ENCODE measurements around a stretch of chr6.

GRCh38 chr6:2369962-2370442 lies 124.6 kb upstream of the GMDS start:
- PRO-cap = no peak

GRCh38 chr6:2480564-2481011 lies 235.2 kb upstream of the GMDS start:
- PRO-cap = no peak

DNA sequence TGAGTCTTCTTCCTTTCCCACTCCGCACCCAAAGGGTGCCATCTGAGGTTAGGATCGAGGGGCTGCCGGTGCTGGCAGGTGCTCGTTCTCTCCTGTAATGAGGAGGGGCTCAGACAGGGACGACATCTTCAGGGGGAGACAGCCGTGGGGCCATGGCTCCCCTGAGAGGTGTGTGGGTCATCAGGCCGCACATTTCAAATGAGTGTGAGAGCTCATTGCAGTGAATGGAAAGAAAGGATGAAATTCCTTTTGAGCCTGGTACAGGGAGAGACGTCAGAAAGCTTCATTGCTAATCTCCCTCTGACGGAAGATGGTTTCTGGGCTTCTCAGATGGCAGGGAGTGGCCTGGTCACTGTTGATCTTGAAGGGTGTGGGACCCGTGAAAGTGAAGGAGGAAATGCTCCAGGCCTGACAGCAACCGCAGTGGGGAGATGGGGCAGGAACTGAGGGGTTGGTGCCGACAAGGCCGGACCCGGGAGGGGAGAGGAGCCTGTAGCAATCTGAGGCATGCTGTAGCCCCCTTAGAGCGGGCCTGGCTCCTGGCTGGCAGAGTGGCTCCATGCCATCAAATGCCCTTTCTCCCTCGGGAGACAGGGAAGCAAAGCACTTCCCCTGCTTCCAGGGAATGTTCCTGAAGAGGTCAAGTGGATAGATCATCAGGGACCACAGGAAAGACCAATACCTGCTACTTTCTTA lies 127.4 kb downstream of the MYLK4 start:
- PRO-cap = no peak

DNA sequence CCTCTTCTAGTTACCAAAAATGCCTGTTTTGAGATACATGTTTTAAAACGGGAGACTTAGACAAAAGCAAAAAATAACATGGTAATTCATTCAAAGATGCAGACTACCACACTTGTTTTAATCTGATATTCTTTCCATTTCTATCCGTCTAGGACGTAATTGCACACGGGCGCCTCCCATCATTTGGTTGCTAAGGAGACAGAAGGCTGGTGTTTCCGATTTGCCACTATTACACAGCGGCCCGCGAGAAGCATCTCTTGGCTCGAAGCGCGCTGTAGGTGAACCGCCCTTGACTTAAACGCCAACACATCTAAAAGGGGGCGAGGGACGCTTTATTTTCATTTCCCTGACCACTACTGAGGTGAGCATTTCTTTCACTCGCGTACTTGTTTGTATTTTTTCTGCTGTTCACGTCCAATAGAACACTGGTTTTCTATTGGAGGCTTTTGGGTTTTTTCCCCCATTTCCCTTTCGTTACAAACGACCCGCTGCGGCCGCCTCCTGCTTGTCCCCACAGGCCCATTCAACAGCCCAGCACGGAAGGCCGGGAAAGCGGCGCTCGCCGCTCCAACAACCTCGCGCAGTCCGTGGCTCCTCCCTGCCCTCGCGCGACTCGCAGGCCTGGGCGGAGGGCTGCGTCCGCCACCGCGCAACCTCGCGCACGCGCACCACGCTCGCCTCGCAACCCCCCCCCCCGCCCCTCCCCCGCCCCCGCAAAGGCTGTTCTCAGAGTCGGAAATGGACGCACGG lies 520 bp upstream of the WRNIP1 start:
- PRO-cap = unidirectional peak, plus-strand start at position 260 of the sequence; bidirectional peak, plus-strand start outside the sequence, minus-strand start at position 615 of the sequence

DNA sequence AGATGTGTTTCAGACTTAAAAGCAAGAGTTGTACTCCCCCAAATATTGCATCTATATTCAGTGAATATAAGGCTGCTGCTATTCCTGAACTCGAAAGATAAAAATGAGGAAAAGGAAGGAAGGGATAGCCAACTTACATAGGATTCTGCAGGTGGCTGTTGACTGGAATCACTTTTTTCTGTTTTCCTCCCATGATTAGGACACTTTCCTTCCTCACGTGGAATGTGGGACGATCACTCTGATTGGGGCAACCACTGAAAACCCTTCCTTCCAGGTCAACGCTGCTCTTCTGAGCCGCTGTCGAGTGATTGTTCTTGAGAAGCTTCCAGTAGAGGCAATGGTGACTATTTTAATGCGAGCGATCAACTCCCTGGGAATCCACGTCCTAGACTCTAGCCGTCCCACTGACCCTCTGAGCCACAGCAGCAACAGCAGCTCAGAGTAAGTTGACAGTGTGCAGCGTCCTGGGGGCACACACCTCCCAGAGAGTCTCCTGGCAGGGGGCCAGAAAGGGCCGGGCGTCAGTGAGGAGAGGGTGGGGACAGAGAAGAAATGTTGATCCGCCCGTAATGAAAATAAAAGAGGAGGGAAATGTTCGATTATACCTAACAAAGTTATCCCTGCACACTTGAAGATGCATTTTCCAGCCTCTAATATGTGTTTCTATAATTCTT lies 4.9 kb downstream of the WRNIP1 start:
- PRO-cap = unidirectional peak, minus-strand start at position 414 of the sequence

DNA sequence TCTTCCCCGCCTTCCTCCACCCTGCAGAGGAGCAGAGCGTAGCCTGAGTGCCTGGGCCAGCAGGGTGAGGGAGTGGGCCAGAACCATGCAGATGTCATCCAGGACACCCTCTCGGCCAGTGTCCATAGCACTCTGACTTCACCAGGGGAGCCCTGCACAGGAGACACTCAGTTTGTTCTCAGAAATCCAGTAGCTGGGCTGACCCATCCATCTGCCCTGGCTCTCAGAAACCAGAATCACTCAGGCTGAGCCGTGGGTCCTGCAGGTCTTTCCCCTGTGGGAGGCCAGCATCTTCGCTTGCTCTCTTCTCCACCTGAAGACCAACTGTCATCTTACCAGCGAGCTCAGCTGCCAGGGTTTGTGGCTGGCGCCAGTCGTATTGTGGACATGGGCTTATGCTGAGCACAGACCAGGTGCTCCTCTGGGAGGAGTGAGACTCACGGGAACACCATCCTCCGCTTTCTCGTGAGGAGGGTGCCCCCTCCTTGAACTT lies 17.0 kb downstream of the WRNIP1 start:
- PRO-cap = no peak

DNA sequence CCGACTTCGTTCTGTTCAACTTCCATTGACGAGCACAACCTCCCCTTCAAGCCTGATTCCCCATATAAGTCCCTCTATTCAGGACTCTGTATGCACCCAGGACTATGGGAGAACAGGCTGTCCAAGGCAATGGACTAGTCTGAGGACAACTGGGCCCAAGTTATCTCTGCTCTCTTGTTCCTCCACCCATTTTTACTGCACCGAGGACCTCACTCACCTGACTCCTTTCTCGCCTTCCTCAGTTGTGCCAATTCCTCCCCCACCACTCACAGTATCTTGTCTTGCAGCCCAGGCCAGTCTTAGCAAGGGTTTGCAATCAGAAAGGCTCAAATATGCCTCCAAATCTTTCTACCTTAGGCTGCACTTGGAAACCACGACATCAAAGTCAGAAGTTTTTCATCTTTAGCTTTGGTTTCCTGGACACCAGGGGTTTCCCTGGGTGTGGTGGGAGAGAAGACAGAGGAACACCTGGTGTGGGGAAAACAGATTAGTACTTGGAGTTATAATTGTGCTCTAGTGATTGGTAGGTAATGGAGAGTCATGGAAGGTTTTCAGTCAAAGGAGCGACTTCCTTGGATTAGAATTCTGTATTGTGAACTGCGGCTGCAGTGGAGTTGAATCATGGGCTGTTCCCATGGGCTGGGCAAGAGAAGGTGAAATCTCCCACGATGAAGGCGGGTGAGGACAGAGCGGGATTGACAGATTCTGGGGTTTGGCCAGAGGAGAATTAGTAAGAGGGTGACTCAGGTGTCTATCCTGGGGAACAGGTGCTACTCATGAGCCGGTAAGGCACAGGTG lies 32.0 kb downstream of the SERPINB1 start:
- PRO-cap = no peak

DNA sequence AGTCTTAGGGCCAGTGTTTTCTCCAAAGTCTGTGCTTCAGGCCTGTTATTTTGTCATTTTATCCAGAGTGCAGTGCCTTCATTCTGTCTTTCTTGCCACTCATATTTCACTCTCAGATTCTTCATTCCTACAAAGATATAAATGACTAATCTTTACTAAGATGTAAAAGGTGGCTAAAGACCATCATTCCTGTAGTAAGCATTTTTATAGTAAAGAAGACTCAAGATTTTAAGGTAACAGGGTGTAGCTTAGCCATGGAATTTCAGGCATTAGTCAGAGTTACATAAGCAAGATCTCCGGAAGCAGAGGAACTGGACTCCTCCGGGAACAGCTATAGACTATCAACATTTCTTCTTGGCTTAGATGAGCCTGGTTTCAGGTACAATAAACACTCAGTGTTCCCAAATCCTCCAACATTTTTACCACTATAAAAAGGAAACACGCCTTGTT lies 23.8 kb downstream of the SERPINB1 start:
- PRO-cap = no peak

DNA sequence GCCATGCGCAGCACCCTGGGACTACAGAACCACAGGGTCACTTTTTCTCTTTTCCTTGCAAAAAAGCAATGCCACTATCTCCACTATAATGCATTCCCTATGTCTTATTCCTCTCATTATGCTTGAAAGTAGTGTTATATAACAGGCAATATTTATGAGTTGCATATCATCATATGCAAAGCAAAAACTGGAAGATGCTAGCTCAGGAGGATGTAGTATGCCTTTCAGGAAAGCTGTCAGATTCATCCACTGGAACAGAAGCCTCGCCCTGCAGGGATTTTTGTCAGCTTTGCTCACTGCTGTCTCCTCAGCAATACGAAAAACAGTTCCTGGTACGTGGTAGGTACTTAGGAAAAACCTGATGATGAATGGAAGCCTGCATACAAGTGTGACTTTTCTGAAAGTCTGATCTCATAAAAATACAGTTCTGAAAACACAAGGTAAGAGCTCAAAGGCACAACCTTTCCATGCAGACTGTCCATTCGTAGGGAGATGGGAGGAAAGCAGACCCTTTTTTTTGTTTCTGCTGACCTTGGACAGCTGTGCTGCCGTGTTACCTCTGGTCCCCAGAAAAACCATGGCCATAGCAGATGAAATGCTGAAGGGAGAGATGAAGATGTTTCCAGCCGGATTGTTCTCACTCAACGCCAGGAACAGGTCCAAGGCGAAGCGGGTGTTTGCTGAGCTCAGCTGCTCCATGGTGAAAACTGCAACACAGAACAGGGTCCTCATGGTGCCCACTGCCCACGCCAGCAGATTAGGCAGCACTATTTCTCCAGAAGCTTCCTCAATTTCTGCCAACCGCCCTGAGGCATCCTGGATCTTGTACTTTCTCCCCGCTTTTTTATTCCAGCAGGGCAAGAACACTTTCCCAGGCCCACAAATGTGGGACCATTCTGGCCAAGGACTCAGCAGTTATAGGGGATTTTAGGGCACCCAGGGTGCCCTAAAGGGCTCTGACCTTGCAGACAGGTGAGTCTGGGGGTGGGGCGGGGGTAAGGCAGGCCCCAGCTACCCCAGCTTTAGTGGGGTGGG lies 1.5 kb downstream of the SERPINB1 start:
- PRO-cap = no peak

GRCh38 chr6:2848734-2849201 lies 7.1 kb upstream of the SERPINB1 start:
- PRO-cap = bidirectional peak, plus-strand start at chr6:2849065, minus-strand start at chr6:2848914

- PRO-cap = bidirectional peak, plus-strand start at chr6:2863147, minus-strand start at chr6:2862752
Observed at GRCh38 chr6:2862544-2863446, 21.1 kb upstream of the SERPINB1 start.

- PRO-cap = no peak
Observed at GRCh38 chr6:2890141-2890541, 13.0 kb downstream of the SERPINB9 start.

DNA sequence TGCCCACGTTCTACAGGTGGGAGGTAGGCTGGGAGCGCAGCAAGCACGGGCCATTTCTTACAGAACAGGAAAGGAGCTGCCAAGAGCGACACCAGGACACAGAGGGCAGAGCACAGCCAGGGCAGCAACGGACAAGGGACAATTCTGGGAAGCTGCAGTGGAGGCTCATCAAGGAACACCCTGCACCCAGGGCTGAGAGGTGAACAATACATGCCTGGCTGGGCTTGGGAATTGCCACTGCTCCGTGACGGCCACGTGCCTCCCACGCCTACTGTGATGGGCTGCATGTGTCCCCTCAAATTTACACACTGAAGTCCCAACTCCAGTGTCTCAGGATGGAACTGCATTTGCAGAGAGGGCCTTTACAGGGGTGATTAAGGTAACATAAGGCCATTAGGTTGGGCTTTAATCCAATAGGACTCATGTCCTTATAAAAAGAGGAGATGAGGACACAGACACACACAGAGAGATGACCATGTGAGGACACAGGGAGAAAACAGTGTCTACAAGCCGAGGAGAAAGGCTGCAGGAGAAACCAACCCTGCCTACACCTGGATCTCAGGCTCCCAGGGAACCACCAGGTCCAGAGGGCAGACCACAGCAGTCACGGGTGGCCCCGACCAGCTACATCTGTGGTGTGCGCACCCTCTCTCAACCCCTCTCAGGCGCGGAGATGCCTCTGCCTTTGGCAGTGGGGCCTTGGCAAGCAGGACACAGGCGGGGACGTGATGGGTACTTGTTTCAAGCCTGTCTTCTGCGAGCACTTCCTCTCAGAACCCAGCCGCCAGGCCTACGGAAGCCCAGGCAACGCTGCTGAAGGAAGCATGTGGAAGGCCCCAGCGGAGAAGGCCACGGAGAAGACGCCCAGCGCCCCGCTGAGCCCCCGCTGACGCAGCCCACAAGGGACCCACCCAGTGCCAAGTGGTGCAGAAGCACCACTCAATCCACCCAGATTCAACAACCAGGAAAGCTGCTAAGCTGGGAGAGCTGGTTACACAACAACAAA lies 13.3 kb downstream of the SERPINB6 start:
- PRO-cap = no peak

DNA sequence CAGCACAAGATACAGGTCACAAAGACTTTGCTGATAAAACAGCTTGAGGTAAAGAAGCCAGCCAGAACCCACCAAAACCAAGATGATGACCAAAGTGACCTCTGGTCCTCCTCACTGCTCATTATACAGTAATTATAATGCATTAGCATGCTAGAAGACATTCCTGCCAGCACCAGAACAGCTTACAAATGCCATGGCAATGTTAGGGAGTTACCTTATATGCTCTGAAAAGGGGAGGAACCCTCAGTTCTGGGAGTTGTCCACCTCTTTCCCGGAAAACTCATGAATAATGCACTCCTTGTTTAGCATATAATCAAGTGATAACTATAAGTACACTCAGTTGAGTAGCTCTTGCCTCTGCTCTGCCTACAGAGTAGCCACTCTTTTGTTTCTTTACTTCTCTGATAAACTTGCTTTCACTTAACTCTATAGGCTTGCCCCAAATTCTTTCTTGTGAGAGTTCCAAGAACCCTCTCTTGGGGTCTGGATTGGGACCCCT lies 8.8 kb upstream of the SERPINB6 start:
- PRO-cap = no peak

GRCh38 chr6:2989439-2990252 lies 10.0 kb upstream of the NQO2 start:
- PRO-cap = bidirectional peak, plus-strand start at chr6:2989636, minus-strand start at chr6:2989529; bidirectional peak, plus-strand start at chr6:2989933, minus-strand start at chr6:2989677

DNA sequence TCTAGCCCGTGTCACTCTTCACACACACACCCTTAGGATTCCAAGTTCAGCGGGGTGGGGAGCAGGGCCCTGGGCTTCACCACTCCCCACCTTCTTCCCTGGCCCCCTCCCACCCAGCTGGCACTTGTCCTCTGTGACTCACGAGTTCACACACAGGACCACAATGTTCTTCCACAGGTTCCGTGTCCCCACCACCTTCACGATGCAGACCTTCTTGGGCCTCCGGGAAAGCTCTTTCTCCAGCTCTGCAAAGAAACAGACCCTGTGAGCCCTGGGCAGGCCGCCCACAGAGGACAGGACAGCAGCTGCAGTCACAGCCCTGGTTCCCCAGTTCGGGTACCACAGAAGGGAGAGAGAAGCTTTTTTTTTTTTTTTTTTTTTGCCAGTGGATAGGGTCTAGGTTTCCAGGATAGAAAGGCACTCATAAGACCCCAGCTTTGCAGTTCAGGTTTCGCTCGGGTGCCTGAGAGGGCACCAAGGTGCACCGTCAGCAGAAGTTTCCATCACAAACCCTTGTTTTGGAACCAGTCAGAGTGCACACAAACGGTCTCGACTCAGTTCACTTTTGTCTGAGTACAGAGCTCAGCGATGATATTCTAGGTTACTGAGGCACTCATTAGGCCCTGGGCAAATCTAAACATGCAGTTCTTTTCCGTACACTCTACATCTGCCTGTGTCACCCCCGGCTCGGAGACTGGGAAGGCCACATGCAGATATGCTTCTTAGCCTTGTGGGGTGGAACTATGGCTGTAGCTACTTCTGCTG lies 31.1 kb downstream of the PSMG4 start:
- PRO-cap = no peak

DNA sequence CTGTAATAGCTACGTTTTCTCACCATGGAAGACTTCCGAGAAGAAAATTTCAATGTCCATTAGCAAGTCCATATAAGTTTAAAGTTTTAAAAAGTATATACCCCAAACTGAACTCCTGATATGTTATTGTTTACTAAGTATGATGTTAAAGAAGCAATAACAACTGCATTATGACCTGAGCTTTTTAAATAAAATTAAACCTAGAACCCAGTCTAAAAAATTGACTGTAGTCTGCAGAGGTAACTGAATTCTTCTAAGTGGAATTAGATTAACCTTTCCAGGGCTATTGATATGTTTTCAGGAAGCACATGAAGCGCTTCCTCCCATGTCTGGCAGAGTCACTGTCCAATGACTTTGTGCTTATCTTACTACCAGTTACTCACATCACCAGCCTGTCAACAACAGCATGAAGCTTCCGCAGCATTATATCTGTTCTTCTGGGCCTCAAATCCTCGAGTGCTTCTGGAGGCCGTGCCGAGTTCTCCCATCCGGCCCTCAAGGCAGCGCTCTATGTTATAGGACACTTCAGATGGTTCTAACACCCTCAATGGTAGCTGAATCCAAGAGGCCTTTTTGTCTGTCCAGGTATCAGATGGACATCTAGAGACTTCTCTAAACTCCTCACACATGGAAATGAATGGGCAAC lies 33.1 kb downstream of the PSMG4 start:
- PRO-cap = no peak

GRCh38 chr6:3368600-3369232 lies 88.1 kb downstream of the SLC22A23 start:
- PRO-cap = no peak

DNA sequence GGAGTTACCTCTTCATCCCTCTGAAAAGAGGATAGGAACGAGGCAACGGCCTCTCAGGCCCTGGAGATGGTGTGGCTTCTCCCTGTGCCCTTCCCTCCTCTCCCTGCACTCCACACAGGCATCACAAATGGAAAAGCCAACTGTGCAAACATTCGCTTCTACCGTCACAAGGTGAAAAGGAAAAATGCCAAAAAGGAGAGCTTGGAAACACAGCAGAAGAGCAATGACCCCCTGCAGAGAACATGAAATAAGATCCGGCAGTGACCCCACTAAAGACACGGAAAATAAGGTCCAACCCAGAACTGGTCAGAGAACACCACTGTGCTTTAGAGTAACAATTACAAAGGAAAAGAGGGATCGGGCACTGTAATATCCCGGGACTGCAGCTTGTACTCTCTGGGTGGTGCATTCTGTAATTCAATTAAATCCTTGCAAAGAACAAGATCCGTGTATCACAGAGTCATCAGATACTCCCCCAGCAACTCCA lies 63.0 kb downstream of the SLC22A23 start:
- PRO-cap = no peak

- PRO-cap = no peak
Observed at GRCh38 chr6:3398252-3398797, 58.5 kb downstream of the SLC22A23 start.